ENCODE results near the genes MED6 and PCNX1.

GRCh38 chr14:69784729-69785420 is 12.2 kb downstream of the SLC10A1 start:
- PRO-cap = no peak

DNA sequence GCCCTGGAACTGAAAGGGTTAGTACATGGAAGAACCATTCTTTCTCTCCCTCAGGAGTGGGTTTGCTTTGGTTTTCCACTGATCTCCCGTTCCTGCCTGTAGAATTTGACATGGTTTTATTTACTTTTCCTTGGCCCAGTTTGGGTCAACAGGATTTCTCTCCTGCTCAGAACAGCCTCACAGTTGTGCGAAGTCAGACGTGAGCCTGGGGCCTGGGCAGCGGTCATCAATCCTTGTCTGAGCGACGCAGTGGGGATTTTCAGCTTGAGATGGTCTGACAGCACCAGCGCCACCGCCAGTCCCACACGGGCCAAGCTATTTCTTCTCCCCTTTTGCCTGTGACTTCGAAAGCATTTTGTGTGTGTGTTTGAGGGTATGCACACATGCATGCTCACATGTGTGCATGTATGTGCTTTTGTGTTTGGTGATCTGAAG is 58.2 kb downstream of the SMOC1 start:
- PRO-cap = no peak

GRCh38 chr14:69975451-69976157 is 96.4 kb downstream of the SMOC1 start:
- PRO-cap = no peak

DNA sequence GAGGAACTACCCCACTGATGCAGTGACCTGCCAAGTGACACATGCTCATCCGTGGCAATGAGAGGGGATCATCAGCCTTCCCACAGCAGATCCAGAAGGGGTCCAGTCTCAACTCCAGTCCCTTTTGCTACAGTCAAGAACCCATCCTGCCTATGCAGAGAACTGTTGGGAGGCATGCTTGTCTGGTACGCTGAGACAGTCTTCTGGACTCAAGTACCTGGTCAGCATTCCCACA is 26.9 kb downstream of the COX16 start:
- PRO-cap = no peak

DNA sequence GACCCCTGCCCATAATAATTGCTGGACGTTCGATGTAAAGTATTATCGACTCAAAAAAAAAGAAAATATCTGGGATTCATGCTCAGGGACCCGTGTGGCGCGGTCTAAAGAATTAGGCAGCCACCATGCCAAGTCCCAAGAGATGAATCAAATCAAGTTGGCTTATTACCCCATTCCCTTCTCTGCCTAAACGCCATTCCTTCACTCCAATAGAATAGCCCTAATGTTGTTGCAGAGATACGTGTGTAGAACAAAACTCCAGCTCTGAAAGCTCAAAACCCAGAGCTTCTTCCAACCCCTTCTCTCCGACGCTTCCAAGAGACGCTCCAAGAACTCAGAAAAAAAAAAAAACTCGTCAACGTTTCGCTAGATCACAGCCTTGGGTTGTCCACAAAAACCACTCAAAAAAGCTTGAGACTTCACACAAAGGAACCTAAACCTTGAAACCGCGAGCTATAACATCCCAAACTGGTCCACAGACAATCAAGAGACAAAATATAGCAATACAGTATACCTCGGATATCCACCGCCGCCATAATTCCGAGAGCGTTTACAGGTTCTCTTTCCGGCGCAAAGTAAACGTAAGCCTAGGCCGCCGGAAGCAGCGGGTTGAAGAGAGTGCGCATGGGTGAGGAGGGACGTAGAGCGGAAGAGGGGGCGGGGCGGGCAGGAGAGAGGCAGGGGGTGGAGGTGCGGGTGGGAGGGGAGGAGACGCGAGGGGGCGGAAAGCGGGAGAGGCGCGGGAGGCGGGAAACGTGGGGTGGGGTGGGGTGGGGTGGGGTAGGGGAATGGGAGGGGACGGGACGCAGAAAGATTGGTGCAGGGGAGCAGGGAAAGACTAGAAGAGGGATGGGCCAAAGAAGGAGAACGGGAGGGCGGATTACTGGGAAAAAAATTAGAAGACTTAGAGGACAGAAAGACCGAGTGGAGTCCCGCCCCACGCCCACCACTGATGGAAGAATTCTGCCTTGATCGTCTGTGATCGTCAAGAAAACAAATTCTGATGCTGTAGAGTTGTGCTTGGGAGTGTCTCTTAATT is at the start of gene MED6:
TSS of gene MED6 (minus strand) at position 554 of the 1,039 bp plus-strand sequence.
- PRO-cap = bidirectional peak, plus-strand start at position 898 of the sequence, minus-strand start at position 552 of the sequence

- PRO-cap = no peak
Observed at GRCh38 chr14:70671019-70671667, 29.4 kb downstream of the TTC9 start.

DNA sequence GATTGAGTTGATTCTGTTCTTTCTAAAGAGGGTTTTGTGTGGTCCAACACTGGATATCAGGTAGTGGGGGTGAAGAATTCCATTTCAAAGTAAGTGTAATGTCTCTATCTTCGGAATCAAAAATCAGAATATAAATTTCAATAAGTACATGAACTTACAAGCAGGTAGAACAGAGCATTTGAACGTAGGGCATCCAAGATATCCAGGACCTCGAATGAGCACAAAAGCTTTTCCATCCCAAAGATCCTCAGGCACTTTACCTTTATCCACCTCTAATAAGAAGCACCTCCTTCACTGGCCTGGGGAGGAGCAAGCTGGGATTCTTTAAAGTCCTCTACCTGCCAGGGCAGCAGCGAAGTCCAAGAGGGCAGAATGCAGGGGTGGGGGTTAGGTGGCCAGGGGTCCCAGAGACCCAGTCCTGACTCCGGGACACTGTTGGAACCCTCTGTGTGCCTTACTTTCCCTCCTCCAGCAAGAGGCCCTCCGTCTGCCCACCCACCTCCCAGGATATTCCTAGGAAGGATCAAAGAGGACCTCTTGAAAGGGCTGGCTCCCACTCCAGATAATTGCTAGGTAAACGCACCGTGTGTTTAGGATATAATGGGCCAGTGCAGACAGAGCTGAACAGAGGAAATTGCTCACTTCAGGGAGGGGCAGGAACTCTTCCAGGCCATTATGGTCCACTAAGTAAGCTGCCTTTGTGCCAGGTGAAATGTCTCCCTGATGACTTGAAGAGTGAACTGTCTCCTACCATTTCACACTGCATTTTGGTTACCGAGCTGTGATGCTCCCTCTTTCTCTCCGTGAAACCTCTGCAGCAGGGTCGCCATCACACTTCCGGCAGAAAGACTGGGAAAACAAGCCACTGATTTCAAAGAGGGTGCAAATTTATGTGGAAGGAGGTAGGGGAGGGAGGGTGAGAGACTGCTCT is 68.1 kb downstream of the TTC9 start:
- PRO-cap = no peak

DNA sequence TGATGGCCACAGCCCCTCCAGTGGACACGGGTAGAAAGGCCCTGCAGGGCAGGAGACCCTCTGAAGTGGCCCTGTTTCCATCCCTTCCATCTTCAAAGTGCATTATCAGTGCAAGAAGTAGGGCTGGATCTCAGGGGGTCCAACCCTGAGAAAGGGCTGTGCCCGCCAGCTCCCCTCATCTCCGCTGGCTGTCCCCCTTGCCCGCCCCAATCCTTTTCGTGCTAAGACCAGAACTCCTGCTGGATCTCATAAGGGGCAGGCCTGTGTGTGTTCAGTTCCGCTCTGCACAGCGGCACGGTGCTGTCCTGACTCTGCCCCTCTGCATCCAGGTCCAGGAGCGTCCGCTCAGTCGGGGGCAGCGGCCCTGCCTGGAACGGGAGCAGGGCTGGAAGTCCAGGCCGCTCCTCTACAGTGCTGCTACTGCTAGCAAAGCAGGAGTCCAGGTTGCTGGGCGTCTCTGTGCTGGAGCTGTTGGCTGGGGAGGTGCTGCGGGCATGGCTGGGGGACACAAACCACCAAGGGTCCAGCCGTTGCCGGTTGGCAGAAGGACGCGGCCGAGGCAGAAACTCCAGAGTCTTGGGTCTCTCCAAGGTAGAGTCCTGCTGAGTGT is 79.0 kb downstream of the MAP3K9 start:
- PRO-cap = no peak

GRCh38 chr14:70742218-70742786 is 67.0 kb downstream of the MAP3K9 start:
- PRO-cap = no peak

DNA sequence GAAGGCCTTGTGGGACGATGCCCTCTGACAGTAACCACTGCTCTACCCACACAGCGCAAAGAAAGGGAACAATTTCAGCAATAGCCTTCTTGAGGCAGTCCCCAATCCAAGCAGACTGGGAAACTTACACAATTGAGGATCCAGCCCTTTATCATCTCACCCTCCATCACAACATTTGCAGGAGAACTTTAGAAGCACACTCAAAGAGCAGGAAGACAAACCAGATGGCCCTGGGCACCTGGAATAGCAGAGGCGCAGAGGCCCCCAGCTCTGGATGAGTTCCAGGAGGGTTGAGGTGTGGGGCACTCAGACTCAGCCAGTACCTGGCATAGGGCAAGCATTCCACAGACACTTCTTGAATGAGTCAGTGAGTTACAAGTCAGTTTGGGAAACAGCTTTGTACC is 54.5 kb downstream of the MAP3K9 start:
- PRO-cap = no peak

- PRO-cap = no peak
Observed at GRCh38 chr14:70817548-70817902, 8.2 kb upstream of the MAP3K9 start.

DNA sequence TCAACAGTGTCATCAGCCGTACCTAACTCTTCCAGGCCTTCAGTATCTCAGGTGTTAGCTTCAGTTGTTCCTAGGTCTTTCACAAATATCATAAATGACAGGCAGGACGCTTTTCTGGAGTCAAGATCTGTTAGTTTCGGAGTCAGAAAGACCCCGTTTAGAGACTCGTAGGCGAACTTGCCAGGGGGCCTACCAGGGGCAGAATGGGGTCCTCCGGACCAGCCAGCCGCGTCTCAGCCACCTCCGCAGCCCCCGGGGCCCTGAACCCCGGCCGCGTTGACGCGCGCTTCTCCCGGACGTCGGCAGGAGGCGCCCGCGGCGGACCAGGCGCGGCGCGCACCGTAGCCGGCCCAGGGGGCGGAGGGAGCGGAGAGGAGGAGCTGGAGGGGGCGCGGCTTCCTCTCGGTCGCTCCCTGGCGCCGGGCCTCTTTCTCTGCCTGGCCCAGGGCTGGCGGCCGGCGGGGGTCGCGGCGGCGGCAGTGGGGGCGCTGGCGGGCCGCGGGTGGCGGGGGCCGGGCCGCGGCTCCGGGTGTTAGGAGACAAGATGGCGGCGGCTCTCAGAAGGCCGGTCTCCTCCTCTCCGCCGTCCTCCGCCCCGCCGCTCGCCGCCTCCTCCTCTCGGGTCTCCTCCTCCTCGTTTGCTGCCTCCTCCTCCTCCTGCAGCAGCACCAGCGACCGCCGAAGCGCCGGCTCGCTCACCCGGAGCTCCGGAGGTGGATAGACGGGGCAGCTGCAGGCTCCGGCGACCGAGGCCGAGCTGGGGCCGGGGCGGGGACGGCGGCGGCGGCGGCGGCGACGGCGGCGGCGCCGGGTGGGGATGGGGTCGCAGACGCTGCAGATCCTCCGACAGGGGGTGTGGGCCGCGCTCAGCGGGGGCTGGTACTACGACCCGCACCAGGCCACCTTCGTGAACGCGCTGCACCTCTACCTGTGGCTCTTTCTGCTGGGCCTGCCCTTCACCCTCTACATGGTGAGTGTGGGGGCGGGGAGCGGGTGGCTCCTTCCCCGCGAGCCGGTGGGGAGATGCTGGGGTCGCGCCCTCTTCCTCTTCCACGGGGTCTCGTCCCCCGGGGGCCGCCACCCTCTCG is at the start of gene PCNX1:
TSS of gene PCNX1 (plus strand) at position 426 of the 1,088 bp plus-strand sequence.
- PRO-cap = bidirectional peak, plus-strand start at position 326 of the sequence, minus-strand start at position 281 of the sequence; bidirectional peak, plus-strand start at position 535 of the sequence, minus-strand start at position 776 of the sequence

DNA sequence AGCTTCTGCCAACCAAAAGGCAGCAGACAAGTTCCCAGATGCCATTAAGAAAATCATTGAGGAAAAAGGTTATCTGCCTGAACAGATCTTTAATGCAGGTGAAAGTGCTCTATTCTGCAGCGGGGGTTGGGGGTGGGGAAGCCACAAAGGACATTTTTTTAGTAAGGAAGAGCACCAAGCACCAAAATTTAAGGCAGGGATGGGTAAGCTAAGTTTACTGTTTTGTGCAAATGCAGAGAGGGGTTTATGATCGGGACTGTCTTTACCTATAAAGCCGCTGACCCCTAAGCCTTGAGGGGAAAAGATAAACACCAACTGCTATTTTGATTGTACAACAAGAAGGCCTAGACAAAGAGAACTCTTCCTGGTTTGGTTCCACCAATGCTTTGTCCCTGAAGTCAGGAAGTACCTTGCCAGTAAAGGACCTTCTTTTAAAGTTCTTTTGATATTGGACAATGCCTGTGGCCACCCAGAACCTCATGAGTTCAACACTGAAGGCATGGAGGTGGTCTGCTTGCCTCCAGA is 185.3 kb downstream of the PCNX1 start:
- PRO-cap = no peak

GRCh38 chr14:71321632-71322593 is 1.6 kb downstream of the SIPA1L1 start:
- PRO-cap = bidirectional peak, plus-strand start at chr14:71322002, minus-strand start at chr14:71321875; bidirectional peak, plus-strand start at chr14:71322265, minus-strand start at chr14:71322148

GRCh38 chr14:71340026-71340572 is 19.8 kb downstream of the SIPA1L1 start:
- PRO-cap = no peak

- PRO-cap = no peak
Observed at GRCh38 chr14:71343232-71343764, 23.0 kb downstream of the SIPA1L1 start.

DNA sequence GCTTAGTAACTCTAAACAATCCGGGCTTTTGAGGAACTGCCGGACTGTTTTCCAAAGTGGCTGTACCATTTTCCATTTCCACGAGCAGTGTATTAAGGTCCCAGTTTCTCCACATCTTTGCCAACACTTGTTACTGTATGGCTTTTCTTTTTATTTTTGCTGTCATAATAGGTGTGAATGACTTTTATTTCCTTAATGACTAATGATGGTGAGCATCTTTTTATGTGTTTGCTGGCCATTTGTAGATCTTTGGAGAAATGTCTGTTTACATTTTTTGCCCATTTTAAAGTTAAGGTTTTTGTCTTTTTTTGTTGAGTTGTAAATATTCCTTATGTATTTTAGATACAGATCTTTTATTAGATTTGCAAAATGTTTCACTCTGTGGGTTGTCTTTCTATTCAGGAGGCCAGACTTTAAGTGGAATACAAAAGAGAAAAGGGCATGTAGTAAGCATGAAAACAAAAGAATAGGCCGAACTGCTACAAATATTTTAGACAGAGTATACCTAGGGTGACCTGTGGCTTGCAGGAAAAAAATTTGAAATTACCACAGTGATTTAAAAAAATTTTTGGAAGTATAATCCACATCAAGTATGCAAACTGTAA is 27.4 kb downstream of the SIPA1L1 start:
- PRO-cap = no peak

- PRO-cap = no peak
Observed at GRCh38 chr14:71398805-71399701, 78.8 kb downstream of the SIPA1L1 start.

DNA sequence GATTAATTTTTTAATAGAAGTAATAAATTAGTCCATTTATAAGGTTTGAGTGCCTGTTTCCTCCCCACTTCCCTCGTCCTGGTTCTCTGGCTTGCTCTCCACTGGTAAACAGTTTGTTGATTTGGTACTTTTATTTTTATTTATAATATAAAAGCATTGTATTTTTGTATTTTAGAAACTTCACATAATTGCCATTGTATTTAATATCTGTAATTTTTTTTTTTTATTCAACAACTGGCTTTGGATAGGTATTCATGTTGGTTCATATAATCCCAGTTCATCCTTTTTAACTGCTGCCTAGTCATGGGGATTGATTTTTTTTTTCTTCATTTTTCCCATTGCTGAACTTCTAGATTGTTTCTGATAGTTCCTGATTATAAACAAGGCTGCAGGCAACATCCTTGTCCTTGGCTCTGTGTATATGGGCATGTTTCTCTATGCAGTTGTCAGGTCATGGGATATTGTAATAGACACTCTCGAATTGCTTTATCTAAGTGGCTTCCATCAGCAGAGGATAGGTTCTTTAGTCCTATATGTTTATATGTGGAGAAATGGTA is 109.0 kb downstream of the SIPA1L1 start:
- PRO-cap = no peak

GRCh38 chr14:71471506-71472344 is 151.4 kb downstream of the SIPA1L1 start:
- PRO-cap = no peak

All from endothelial cell (in vitro differentiated cells).